B cell (primary cell): ENCODE measurements around a stretch of chr5.

DNA sequence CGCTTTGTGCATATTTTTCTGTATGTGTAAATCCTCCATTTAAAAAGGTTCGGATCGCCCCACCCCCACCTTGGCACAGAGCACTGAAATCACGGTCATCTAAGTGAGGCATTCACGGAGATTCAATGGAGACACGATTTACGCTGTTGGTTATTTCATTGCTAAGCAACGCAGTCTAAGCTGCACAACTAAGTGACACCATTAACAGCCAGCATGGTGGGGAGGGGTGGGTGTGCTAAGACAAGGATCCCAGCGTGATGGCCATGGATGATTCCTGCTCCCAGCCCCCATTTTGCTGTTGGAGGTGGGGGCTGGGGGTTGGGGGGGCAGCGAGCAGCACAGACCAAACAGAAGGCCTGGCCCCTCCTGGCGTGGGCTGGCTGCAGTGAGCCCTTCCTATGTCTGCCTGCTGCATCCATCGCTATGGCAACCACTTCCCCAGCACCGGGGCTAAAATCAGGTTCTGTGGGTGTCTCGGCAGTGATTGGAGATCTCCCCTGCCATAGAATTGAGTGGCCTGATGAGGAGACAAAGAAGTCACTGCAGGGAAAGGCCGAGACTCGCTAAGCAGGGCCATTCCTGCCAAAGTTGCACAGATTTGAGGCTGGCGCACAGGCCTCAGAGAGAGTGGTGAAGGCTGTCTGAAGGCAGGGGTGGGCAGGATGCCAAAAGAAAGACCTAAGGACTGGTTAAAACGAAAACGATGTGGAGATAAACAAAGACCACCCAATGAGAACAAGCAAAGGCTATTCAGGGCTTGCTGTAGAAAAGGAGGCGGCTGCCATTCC is 14.2 kb upstream of the MARCHF6 start:
- PRO-cap = no peak
- CAGE, long polyA plus RNA = no peak

- PRO-cap = no peak
- CAGE, long polyA plus RNA = no peak
These were observed 23.4 kb downstream of the MARCHF6 start for GRCh38 chr5:10376688-10377564.

DNA sequence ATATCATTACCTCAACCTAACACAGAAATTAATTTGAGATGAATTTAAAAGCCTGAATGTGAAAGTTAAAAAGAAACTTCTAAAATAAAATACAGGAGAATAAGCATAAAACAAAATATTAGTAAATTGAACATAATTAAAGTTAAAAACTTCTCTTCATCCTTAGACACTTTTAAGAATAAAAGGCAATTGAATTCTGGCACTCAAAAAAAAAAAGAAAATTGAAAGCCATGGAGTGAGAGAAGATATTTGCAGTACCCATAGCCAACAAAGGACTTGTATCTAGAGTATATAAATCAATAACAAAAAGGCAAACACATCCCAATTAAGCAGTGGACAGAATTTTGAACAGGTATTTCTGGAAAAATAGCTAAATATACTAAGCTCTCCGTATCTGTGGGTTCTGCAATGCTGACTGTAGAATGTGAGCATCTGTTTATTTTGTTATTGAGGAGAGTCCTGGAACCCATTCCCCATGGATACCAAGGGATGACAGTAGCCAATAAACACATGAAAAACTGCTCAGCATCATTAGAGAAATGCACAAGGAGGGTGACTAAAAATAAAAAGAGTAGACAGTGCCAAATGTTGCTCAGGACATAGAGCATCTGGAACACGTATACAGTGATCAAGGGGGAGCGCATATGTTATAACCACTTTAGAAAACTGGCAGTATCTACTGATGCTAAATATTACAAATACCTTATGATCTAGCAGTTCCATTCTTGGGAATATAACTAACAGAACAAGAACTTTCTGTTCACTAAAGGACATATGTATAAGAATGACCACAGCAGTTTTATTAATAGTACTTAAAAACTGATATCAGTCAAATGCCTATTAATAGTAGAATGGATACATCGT is 30.9 kb downstream of the MARCHF6 start:
- PRO-cap = no peak
- CAGE, long polyA plus RNA = no peak

DNA sequence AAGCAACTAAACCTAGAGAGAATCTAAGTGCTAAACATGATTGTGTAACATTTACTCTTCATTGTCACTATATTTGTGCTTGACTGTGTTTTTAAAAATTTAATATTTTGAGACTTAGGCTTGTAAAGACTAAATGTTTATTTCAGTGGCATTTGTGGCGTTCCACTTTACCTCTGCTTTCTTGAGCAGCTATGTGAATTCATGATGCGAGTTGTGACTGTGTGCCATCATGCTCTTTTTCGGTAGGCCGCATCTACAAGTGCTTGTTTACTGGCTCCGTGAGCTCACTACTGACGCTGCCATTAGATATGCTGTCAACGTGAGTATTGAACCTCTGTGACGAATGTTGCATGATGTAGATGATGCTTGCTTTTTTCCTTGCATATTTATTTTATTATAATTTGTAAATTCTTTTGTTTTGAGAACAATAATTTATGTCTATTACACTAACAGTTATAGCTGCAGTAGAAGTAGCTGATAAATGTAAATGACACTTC is 33.3 kb downstream of the MARCHF6 start:
- PRO-cap = no peak
- CAGE, long polyA plus RNA = no peak

GRCh38 chr5:10417825-10418501 is 23.7 kb upstream of the ROPN1L start:
- PRO-cap = no peak
- CAGE, long polyA plus RNA = no peak

DNA sequence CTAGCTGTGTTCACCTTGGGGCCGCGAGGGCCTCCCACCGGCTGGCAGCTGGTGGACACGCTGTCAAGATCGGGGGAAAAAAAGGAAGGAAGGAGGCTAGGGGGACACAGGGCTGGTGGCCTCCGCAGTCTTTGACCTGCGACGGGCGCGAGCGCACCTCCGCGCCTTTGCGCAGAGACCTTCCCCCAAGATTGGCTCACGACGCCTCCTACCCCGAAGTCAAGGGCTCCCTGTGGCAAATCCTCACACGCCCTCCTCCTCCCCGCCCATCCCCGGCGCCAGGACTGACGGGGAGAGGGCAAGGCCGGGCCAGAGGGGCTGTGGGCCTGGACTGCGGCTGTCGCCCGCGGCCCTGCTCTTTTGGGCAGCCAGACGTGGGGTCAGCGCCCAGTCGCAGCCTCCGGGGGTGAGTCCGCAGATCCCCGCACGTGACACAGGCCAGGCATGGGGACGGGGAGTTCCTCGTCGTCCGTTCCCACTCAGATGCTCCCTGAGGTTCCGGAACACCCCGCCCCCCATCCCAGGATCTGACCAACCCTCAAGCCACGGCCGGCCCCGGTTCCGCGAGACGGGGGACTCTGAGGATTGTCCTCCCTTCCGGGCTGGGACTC is 721 bp upstream of the ANKRD33B start:
- PRO-cap = unidirectional peak, plus-strand start at position 127 of the sequence
- CAGE, long polyA plus RNA = no peak

GRCh38 chr5:10606646-10606940 is 42.7 kb downstream of the ANKRD33B start:
- PRO-cap = no peak
- CAGE, long polyA plus RNA = no peak

- PRO-cap = no peak
- CAGE, long polyA plus RNA = no peak
These were observed 69.8 kb downstream of the ANKRD33B start for GRCh38 chr5:10633631-10634140.

- PRO-cap = no peak
- CAGE, long polyA plus RNA = no peak
These were observed 31.4 kb downstream of the DAP start for GRCh38 chr5:10729533-10730095.

DNA sequence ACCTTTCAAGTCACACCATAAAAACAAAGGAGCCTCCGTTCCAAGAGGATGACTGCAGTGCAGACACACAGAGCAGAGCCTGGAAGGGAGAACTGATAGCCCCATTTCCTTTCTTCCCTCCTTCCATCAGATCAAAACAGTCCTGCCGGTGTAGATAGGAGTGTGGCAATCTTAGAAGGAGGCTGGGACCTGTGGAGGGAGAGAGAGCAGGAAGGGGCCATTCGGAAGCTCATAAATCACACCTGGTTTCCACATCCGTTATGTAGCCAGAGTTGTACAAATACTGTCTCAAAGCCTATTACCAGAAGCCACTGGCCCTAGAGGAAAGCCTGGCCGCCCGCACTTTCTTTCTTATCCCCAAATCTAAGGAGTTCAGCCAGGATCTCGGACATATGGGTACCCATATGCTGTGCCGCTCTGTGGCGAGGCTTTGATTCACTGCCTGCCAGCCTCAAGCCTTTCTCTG is 26.9 kb downstream of the DAP start:
- PRO-cap = no peak
- CAGE, long polyA plus RNA = no peak

DNA sequence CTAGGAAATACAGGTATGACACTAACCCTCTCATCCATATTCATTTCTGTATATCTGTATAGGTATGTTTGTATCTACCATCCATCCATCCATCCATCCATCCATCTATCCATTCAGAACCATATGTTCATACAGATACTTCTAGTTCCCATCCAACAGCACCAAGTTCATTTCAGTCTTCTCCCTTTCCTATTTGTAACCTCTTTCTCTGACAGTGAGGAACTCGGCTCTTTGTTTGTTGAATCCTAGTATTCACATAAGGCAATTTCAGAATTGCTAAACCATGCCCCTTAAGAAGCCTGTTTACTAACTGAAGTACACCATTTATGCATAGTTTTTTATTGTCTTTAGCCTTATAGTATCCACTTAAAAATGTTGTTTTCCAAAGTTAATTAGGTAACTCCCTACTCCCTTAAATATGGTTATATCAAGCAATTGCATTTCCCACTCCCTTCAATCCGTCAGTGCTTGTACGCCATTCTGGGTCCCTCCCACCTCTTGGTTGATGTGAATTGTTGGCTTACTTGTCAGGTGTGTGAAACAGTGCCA is 18.1 kb downstream of the DAP start:
- PRO-cap = no peak
- CAGE, long polyA plus RNA = no peak

GRCh38 chr5:10758860-10759390 is 2.1 kb downstream of the DAP start:
- PRO-cap = no peak
- CAGE, long polyA plus RNA = no peak

- PRO-cap = no peak
- CAGE, long polyA plus RNA = no peak
These were observed 490.2 kb upstream of the DAP start for GRCh38 chr5:11251146-11251760.

GRCh38 chr5:11801070-11801535 is 103.1 kb downstream of the CTNND2 start:
- PRO-cap = no peak
- CAGE, long polyA plus RNA = no peak

- PRO-cap = no peak
- CAGE, long polyA plus RNA = no peak
These were observed 670.4 kb upstream of the CTNND2 start for GRCh38 chr5:12574402-12575193.

- PRO-cap = no peak
- CAGE, long polyA plus RNA = no peak
These were observed 890.6 kb upstream of the CTNND2 start for GRCh38 chr5:12794640-12795391.

GRCh38 chr5:14154024-14154457 is 10.9 kb downstream of the TRIO start:
- PRO-cap = no peak
- CAGE, long polyA plus RNA = no peak

- PRO-cap = no peak
- CAGE, long polyA plus RNA = no peak
These were observed 15.8 kb downstream of the TRIO start for GRCh38 chr5:14158696-14159521.

GRCh38 chr5:14185245-14186080 is 42.3 kb downstream of the TRIO start:
- PRO-cap = no peak
- CAGE, long polyA plus RNA = no peak

- PRO-cap = no peak
- CAGE, long polyA plus RNA = no peak
These were observed 63.4 kb downstream of the TRIO start for GRCh38 chr5:14206463-14206992.